Measurements from ENCODE around the gene PGA5.

DNA sequence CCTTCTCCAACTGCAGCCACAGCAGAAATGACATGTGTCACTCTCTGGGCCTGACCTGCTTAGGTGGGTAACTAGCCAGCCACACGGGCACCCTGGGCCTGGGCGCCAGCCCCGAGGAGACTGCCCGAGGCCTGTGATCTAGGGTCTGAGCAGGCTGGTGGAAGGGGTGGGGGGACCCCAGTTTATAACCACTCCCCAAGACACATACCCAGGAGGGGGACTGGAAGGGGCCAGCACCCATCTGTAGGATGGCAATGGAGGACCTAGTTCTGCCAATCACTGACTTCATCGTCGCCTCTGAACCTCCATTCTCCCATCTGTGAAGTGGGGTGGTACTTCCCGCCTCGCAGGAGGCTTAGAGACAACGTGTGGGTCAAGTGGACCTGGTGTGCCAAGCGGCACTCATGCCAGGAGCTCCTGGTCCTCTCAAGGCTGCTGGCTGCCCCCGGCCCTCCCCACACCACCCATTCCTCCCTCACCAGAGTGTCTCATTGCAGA lies 16.2 kb downstream of the CD5 start:
- PRO-cap = no peak

GRCh38 chr11:61134201-61134767 lies 26.9 kb downstream of the VPS37C start:
- PRO-cap = no peak

DNA sequence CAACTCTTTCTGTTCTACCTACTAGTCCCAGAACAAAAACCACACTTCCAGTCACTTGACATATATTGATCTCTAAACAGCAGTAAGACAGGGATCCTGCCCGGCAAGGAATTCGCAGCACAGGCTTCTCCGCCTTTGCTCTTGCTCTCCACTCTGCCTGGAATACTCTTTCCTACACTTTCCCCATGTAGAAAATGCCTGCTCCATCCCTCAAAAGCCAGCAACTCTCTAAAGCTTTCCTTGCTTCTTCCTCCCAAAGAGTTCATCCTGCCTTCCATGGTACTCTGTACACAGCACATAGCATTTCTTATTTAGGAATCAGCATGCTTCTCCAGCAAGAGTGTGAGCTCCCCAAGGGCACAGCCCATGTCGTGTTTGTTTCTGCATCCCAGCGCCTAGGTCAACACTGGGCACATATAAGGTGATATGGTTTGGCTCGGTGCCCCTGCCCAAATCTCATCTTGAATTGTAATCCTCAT lies 8.5 kb downstream of the VPS37C start:
- PRO-cap = no peak

DNA sequence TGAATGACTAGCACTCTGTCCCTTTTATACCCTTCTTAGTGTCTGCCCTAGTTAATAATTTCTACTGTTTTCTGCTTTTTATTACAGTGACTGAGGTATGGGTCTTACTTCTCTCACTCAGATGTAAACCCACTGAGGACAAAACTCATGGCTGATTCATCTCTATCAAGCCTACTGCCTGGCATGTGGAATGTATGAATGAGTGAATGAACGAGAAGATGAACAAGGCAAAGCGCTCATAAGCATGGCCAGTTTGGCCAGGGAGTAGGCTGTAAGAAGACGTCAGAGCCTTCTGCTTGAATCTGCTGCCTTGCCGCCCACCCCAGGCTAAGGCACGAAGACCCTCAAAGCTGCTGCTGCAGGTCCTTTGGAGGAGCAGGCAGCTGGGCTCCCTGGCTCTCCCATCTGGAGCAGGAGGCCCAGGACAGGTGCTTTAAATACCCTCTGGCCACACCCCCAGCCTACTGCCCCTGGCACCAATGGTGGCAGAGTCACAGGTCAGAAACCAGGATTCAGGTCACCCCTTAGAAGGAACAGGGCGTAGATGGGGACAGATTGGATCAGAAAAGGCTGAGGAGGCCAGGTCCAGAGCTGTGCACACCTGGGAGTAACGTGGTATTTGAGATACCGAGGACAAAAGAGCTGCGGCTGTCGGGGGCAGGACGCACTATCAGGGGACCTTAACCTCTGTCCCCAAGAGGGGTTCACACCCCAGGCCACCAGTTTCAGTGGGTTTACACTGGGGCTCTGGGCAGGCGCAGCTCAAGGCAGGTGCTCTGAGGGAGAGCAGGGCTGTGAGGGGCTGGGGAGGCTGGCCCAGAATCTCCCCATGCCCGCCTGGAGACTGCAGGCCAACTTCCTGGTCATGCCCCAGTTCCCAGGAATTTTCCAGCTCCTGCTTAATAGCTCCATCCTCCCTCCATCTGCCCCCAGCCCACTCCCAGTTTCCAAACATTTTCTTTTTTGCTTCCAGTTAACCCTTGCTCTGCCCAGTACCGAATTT lies 7.9 kb upstream of the PGA3 start:
- PRO-cap = no peak

DNA sequence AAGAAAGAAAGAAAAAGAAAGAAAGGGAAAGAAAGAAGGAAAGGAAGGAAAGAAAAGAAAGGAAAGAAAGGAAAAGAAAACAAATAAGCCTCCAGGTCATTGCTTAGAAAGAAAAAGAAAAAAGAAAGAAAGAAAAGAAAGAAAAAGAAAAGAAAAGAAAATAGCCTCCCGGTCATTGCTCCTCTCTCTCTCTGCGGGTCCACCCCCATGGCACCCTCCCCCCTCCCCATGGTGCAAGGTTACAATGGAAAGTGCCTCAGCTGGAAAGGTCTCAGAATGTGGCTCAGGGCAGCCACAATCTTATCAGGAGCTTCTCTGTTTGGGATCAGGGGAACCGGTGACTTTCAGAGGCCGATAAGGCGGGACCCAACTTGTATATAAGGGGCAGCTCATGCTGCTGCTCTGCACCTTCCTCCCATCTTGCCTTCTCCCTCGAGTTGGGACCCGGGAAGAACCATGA lies at the start of gene PGA5:
PGA5 (plus strand) TSS at position 405 of the 460 bp plus-strand sequence.
- PRO-cap = no peak

GRCh38 chr11:61346051-61346750 lies 13.2 kb downstream of the TKFC start:
- PRO-cap = no peak

- PRO-cap = no peak
Observed at GRCh38 chr11:61392978-61393427, 616 bp downstream of the TMEM216 start.

DNA sequence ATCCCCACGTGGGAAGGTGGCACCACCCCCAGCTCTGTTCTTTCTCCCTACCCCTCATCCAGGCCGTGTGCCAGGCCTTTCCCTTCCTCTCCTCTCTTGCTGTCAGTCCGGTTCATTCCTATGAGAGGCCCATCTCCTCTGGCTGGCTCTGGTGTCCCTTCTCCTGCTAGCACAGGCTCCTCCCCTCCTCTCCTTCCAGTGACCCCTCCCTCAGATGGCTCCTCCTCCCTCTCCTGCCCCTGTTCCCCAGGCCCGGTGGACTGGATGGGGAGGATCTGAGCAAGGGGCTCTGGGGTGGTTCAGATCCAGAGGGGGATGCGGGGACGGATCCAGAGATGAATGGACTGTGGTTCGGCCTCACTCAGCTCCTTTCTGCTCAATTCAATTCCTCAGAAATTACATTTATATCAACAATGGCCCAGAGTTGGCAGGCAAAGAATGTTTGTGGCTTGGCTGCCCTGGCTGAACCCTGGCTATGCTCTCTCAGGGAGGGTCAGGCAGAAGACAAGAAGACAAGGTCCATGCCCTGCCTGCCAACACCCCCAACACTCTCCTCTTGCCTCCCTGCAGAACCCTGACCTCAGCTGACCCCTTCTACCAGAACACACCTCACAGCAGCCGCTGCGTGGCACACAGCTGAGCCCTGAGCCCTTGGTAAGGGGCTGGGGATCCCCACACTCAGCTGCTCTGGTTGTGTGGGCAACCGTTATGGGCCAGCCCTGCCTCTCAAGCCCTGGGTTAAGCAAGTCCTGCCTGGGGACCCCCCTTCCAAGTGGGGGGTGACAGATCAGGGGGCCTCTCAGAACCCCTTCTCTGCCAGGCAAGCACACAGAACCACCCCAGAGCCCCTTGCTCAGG lies 9.2 kb downstream of the PPP1R32 start:
- PRO-cap = no peak

GRCh38 chr11:61531980-61532625 lies 23.6 kb downstream of the LRRC10B start:
- PRO-cap = no peak

GRCh38 chr11:61586733-61587299 lies 5.9 kb upstream of the SYT7 start:
- PRO-cap = no peak

GRCh38 chr11:61655056-61655391 lies 25.2 kb upstream of the DAGLA start:
- PRO-cap = no peak

DNA sequence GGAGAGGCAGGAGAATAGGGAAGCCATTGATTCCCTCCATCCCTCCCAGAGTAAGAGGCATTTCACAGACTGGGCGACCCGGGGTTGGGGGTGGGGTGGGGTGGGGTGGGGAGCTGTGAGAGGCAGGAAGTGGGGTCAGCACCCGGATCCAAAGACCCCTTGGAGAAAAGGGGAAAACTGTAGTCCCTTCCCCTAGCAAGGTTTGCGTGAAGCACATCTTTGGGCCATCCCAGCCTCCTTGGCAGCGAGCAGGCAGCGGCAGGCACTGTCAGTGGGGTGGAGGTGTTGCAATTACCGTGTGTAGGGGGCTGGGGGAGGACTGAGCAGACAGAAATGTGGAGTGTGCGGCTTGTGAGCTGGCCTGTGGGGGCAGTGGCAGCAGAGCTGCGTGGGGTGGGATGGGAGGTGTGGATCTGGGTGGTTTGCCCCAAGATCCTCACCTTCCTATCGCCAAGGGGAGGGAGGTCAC lies 16.4 kb downstream of the DAGLA start:
- PRO-cap = no peak

GRCh38 chr11:61745500-61746200 lies 6.8 kb upstream of the MYRF start:
- PRO-cap = no peak

GRCh38 chr11:61810575-61811219 lies 6.1 kb downstream of the FADS1 start:
- PRO-cap = no peak

DNA sequence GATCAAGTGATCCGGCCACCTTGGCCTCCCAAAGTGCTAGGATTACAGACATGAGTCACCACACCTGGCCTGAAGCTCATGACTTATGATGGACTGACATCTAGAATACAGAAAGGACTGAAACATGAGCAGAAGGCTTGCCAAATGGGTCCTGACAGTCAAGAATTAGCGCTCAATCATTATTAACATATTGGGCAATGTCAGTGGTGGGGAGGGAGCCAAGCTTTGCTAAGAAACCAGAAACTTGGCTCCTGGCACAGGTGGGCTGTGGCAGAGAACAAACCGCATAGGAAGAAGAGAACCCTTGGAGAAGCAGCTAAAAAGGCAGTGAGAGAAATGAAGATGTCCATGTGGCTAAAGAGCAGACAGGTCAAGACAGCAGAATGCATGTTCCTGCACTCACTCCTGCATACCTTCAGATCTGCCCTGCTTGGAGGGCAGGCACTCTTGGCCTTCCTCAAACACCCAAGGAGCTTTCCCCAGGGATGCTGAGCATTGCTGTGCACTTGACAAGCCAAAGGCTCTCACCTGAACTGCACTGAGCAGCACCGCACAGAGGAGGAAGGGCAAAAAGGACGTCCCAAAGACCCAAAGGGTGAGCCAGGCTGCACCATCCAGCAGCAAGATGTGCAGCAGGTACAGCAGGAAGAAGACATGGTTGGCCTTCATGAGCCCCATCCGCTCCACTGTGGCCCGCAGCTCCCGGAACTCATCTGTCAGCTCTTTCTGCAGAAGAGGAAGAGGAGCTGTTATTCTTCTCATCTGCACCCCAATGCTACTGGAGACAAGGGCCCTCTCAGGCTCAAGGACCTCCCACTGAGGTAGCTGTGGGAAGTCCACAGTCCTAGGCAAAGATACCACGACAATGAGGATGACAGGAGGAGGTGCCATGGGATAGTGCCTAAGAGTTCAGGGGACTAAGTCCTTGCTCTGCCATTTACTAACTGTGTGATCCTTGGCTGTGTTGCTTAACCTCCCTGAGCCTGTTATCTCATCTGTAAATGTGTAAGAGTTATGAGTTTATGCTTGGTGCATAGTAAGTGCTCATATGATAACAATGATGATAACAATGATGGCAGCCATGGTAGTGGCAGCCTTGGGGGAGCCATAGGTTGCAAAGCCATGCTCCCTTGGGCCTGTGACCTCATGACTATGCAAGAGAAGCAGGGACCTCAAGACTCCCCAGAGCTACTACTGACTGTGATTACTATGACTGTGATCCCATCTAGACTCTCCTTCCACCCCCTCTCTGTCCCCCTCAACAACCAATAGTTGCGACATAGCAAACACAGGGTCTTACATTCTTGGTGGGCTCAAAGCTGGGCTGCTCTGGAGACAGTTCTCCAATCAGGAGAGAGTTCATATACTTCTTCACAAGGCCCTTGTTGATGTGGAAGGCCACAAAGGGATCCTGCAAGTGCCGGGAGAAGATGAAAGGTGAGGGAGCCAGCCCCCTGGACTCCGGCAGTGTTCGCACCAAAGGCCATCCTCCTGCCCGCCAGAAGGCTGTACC lies 4.3 kb downstream of the FADS1 start:
- PRO-cap = no peak

- PRO-cap = bidirectional peak, plus-strand start at chr11:61815985, minus-strand start at chr11:61815977
Observed at GRCh38 chr11:61815749-61816008, 1.1 kb downstream of the FADS1 start.

- PRO-cap = no peak
Observed at GRCh38 chr11:61842140-61842684, 14.1 kb downstream of the FADS2 start.

GRCh38 chr11:61853681-61854310 lies 25.7 kb downstream of the FADS2 start:
- PRO-cap = no peak

GRCh38 chr11:61861469-61862278 lies 29.7 kb downstream of the FADS3 start:
- PRO-cap = no peak

DNA sequence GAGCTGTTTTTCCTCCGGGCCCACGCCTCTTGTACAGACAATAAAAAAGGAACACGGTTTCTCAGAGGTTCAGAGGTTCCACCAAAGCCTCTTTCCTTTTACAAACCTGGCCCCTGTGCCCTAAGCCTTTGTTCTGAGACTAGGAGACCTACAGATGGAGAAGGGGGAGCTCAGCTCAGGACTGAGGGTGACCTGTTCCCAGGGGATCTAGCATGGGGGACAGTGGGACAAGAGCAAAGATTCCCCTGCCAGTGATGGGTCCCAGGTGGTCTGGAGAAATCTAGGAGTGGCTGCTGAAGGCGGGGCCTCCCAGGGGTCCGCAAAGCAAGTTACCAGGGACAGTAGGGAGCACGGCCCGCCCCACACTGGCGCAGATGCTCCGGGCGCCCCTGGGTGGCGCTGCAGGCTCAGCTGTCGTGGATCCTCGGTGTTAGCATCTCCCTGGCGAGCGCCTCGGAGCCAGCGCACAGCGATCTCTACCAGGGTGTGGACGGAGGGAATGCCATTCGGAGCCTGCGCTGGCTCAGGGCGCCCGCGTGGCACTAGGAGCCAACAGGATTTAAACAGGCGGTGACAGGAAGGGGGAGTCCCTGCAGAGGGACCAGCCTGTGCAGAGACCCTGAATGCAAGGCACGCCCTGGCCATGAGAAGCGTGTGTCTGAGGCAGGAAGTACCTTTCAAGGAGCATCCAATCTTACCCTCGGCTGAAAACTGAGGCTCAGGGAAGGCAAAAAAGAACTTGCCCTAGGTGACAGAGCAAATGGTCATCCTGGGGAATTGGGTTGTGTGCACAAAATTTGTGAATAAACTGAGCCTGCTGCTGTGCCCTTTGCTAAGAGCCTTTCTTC lies 20.2 kb downstream of the FADS3 start:
- PRO-cap = no peak